Measurements from ENCODE around the genes NSUN7, APBB2 and GNPDA2.

- PRO-cap, result unidirectional peak, plus-strand start at chr4:40551374
These were observed 78.8 kb downstream of the RBM47 start for GRCh38 chr4:40550772-40551433.

DNA sequence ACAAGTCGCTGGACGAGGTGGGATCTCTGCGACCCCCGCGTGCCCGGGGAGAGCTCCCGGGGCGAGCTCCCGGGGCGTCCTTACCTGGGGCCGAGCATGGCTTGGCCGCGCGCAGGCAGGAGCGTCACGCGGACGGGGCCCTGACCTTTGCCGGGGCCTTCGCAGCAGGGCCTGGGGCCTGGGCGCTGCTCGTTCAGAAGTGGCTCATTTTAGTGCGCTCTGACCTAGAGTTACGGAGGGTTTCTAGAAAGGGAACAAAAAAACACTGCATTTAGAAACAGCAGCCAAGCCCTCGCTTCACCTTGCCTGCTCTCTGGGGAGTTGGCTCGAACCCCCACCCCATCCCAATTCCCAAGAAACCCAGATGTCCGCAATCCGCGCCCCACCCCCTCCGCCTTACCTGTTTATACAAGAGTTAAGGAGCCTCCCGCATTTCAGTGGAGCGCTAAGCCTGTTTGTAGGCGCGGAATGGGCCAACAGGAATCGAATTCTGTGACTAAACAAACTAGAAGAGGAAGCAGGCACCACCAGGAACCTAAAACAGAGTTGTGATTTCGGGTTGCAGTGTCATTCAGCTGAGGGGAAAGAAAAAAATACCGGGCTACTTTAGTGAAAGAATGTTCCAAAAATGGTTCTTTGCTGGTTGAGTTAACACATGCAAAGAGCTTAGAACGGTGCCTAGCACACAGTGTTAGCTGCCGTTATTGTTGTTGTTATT, 874 bp upstream of the RBM47 start:
- PRO-cap, result bidirectional peak, plus-strand start at position 543 of the sequence, minus-strand start at position 98 of the sequence

DNA sequence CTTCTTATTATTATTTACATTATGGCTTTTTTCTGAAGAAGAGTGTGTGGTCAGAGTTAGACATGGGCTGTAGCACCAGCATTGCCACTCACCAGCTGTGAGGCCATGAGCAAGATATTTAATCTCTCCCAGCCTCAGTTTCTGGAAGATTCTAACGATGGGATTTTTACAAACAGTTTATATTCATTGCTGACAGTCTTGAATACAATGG, 1.3 kb upstream of the RBM47 start:
- PRO-cap, result unidirectional peak, minus-strand start at position 90 of the sequence

GRCh38 chr4:40734590-40734945, 15.2 kb upstream of the NSUN7 start:
- PRO-cap, result unidirectional peak, minus-strand start at chr4:40734656

DNA sequence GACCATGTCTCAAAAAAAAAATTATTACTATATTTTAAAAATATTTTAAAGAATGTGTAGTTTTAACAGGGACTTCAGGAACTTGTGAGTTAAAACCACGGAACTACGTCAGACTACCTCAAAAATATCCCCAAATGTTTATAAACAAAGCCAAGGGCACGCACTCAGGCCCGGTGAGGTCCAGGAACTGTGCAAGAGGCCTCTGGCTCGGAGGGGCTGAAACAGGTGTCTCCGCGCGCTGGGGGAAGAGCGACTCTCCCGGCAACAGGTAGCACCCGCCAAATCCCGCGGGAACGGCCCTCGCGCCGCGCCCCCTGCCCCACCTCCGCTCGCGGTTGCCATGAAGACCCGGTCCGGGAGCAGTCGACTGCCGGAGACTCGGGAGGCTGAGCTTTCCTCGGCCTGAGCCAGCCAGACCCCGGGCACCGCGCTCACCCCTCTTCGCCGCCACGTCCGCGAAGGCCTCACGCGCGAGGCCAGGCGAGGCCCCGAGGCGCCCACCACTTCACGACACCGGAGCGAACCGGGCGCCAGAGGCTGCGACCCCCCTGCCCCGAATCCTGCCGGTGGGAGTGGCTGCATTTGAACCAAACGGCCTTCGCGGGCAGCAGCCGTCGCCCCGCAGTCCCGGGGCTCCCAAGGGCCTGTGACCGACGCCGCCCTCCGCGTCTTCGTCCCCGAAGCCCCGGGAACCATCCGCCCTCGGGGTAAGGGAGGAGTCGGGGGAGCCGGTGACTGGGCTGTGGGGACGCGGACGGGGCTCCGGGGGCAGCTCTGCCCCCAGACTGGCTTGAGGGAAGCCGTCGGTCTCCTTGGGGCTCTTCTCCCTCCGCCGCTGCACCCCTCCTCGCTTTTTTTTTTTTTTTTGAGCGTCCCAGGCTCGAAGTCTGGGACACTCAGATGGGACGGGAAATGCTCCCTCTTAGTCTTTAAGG, at the start of gene NSUN7:
Gene NSUN7 (plus strand): TSS at position 362 of the 935 bp plus-strand sequence.
- PRO-cap, result bidirectional peak, plus-strand start at position 366 of the sequence, minus-strand start at position 266 of the sequence; bidirectional peak, plus-strand start at position 624 of the sequence, minus-strand start at position 629 of the sequence

DNA sequence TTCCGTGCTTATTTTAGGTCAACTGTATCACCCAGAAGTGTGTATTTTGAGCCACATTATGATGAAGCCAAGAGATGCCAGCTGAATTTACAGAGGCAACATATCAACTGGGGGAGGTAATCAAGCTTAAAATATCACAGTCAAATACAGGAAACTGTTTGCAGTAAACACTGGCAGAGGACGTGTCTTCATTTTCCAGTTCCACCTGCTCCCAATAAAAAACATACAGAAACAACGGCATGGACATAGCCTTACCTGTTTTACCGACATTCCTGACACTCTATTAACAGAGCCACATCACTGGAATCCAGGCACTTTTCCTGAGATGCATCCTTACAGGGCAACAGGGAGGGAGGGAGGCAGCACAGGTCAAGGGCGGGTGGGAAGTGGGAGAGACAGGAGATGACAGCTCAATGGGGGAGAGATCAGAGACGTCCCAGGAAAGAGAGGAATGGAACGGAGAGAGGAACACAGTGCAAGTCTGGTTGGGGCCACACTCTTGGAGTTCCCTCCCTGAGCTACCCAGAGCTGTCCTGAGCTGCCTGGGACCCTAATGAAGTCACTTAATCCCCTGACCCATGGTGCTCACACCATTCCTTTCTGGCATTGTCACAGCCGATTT, 92.9 kb downstream of the NSUN7 start:
- PRO-cap, result no peak

DNA sequence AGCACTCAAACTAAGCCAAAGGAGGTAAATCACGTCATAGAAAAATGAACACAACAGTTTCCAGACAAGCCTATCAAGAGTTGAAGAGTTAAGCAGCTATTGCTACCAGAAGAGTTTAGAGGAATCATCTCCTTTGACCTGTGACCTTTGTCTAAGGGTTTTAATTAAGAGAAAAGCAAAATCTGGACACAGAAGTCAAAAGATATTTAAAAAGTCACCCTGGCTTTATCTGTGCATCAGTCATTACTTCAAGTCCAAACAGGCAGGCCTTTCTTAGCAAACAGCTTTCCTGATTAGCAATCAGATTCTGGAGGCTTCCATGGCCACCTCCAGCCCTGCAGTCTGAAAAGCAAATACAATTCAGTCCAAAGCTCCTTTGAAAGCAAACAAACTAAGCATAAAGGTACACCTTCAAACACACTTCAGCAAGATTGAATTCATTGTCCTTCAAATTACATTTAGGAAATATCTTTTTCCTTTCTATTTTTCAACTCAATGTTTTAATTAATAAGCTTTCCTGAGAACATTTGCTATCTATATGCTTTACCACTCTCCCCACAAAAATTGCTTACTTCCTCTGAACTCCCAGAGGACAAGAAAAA, 82.0 kb downstream of the APBB2 start:
- PRO-cap, result no peak

- PRO-cap, result no peak
These were observed 70.4 kb downstream of the APBB2 start for GRCh38 chr4:41144036-41144329.

DNA sequence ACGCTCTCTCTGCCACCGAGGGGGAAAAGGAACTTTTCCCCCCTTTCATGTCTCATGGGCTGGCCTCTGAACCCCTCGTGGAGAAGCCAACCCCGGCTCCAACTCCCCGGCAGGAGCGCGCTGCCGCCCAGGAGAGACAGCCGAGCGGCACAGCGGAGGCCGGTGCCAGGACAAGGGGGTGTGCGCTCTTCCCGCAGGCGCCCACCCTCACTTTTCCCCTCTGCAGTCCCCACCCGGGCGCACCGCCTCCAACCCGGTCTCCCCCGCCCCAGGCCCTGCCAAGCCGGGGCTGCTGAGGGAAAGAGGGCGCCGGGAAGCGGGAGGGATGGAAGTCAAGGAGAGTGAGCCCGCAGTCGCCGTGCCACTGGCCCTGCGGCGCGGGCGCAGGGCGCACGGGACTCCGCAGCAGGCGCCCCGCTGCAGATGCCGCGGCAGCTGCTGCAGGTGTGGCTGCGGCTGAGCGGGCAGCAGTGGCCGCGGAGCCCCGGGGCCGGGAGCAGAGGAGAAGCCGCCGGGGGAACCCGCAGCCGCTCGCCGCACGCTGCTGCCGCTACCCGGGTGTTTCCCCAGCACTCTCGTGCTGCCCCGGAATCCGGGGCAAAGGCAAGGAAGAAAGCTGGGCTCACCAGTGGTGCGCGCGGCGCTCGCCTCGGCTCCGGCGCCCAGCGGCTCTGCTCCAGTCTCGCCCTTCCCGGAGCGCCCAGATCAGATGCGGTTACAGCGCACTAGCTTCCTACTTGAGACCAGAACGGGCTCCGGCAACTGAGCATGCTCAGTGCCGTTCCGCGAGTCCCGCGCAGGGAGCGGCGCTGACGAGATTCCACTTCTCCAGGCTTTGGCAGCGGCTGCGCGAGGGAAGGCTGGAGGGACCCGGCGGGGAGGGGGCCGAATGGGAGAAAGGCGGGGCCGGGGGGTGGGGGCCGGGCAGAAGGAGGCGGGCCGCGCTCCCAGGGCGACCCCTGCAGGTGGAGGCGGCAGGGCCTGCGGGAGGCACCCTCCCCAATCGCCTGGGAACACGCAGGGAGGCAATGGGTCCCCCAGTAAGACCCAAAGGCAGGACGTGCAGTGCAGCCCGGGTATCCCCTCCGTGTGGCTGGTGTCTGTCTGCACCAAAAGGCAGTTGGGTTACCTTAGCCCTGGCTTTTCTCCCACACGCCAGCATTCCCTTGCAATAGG, at the start of gene APBB2:
Gene APBB2 (minus strand): TSS at position 764 of the 1,176 bp plus-strand sequence.
- PRO-cap, result bidirectional peak, plus-strand start at position 130 of the sequence, minus-strand start outside the sequence; bidirectional peak, plus-strand start at position 964 of the sequence, minus-strand start at position 711 of the sequence

GRCh38 chr4:41428540-41429187, 109.3 kb upstream of the LIMCH1 start:
- PRO-cap, result no peak

DNA sequence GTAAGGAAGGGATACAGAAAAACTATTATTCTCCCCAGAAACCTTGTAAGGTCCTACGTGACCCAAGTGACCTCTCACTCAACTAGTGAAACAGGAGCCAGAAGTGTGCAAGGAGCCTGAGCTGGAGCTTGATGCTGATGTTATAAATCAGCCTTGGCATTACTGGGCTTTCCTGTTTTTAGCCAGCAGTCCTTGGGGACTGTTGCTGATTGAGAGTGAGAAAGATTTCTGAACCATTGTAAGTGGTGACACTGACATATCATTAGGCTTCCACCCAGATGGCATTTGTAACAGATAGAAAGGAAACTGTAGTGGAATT, 100.8 kb upstream of the LIMCH1 start:
- PRO-cap, result no peak

DNA sequence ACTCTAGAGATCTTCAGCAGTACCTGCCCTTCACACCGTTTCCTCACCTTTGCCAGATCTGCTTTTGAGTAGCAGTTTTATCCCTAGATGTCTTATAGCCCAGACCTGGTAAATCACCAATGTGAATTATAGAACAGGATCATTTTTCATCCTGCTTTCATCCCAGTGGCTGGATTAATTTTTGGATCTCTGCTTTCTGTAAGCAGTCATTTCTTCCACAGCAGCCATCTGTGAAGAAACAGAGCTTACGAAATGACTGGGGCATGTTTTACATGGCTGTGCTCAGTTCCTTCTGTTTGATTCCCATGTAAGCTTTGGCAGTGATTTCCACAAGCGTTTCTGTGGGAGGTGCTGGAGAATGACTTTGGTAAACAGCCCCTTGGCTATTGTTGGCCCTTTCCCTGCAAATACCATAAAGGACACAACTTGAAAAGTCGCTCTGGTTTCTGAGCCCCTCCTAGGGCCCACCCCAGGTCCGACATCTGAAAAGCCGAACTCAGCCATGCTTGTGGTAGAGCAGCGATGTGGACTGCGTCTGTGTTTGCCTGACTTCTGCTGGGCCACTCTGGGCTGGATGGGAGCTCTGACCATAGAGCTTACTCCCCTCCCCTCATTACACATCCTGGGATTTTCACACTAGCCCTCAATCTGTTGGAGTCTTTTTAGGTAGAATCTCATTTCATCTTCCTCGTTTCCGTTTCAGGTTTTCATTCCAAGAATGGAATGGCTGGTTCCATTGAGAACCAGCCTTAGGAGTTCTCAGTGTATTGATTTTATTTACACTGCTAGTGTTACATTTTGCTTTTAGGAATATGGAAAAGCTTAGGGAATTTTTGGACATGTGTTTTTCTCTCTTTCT, 3.8 kb downstream of the LIMCH1 start:
- PRO-cap, result no peak

- PRO-cap, result no peak
These were observed 75.4 kb downstream of the LIMCH1 start for GRCh38 chr4:41613305-41613720.

GRCh38 chr4:42028747-42029561, 38.6 kb downstream of the SLC30A9 start:
- PRO-cap, result no peak

DNA sequence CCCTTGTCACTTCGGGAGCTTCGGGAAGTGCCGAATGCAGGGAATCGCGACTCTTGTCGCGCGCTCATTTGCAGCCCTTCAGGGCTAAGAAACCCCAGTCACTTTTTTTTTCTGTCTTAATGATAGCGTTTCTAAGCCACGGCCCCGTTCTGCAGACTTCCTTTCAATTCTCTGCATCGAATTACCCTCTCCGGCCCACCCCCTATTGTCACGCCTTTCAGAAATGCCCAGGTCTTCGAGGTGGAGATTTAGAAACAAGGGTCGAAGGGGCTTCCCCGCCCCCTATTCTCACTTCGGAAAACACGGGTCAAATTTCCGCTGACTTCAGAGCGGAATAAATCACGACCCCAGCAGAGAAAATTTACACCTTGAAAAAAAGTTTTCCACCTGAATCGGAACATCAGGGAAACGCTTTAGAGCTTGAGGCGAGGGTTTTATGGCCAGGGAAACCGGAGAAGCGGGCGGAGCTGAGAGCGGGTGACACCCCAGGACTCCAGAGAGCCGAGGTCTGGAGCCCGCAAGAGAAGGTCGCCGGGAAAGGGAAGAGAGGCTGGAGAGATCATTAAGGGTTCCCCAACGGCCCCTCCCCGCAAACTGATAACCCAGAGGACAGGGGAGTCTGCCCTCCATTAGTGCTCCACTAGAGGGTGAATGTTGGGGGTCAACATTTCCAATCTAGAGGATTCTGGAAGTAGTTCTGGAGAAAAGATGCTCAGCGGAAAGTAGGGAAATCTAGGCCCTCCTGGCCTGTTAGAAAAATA, 1.6 kb downstream of the SHISA3 start:
- PRO-cap, result unidirectional peak, plus-strand start at position 496 of the sequence

DNA sequence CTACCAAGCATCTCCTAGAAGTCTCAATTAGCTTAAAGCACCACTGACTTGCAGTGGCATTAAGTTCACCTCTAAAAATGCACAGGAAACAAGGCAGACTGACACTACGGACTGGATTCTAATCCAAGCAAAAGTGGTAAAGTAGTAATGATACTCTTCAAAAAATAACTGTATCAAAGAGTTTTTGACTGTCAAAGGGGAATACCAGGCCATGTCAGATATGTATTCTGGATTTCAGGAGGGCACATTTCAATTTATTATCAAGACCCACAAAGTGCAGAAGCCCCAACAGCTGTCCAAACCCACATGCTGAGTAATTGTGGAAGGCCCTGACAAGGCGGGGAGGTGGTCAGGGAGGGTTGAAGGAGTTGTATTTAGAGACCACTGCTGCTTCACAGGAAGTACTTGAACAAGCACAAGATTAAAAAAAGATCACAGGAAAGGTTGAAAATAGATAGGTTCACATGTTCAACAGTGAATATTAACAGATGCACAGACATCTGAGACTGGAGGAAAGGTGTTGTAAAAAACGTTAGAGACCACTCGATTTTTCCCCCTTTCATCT, 18.0 kb downstream of the ATP8A1 start:
- PRO-cap, result no peak

GRCh38 chr4:44725598-44726726, at the start of gene GNPDA2:
TSS of gene GNPDA2 (minus strand) at chr4:44726556.
- PRO-cap, result bidirectional peak, plus-strand start at chr4:44726219, minus-strand start at chr4:44726056; bidirectional peak, plus-strand start at chr4:44726648, minus-strand start at chr4:44726556

GRCh38 chr4:45476776-45477136, 647.1 kb downstream of the GABRG1 start:
- PRO-cap, result no peak

DNA sequence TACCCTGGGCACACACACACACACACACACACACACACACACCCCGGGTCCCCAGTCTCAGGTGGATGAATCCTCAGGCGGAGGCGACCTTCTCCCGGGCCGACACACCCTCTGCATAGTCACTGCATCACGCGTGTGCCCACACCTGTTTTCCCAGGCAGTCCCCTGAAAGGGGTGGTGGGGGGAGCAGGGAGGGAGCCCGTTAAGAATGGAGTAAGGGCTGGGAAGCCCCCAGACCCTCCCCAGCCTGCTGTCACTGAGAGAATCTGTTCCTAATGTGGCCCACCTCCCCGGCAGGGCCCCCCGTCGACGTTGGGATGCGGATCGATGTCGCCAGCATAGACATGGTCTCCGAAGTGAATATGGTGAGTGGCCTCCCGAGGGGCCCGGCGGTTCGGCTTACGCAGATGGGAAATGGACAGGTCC, 766 bp downstream of the GABRB1 start:
- PRO-cap, result no peak

GRCh38 chr4:47500181-47500771, 15.2 kb downstream of the ATP10D start:
- PRO-cap, result no peak